Sigmoid colon (tissue), 4 donors: ENCODE measurements around a stretch of chr9.

DNA sequence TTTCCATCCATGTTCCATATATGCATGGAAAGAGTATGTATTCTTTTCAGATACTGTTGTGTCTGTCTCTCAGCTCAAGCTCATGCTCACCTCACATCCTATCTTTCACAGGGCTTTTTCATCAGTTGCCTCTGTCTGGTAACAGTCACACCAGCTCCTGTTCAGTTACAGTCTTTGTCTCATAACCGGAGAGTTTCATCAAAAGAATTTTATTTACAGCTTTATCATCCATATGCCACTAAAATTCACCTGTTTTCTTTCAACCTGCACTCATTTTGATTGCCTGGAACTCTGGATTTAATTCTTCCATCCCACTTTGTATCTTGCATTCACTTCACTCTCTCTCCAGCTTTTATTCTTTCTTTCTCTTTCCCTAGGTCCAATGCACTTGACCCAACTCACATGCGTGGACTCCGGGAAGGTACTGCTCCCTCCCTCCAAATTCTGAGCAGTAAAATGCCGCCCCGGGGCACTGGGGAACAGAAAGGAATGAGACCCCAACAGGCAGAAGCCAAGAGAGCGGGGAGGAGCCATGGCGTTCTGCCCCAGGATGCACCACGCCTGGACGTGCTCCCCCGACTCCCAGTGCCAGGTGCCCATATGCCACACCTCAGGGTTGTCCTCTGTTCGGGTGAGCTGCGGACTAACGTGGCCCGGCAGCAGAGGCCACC, 5.0 kb downstream of the SURF6 start:
- PRO-cap: no peak
- RAMPAGE, long total RNA, 4 experiments: no peak in any of the 4 experiments

GRCh38 chr9:133341652-133342258, 5.8 kb upstream of the SURF6 start:
- PRO-cap: no peak
- RAMPAGE, long total RNA, 4 experiments: no peak in any of the 4 experiments

DNA sequence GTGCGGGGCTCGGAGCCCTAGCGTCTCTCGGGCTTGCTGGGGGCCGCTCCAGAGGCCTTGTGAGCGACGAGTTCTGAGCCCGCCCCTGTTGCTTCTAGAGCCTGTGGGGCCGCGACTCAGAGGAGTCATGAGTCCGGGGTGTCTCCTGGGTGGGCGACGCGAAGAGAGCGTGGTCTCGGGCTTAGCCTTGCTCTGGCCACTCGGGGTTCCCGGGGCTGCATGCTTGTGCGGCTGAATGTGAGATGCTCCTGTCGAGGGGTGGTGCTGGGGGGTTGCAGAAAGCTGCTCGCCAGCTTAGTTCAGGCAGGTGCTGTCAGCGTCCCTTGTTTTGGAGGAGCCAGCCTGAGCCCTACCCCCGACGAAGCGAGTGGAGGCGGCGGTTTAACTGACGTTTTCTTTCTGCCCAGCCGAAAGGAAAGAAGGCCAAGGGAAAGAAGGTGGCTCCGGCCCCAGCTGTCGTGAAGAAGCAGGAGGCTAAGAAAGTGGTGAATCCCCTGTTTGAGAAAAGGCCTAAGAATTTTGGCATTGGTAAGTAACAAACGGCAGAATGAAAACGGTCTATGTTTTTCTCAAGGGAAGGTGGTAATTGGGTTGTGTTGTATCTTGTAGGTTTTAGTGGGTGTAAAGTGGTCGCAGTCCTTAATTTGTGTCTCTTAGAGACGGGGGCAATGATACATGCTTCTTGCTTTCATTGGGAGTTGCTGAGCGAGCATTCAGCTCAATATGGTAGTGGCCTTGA, 666 bp downstream of the RPL7A start:
- PRO-cap: no peak
- RAMPAGE, long total RNA, 4 experiments: no peak in any of the 4 experiments

- PRO-cap: no peak
- RAMPAGE, long total RNA, 4 experiments: no peak in any of the 4 experiments
Observed at GRCh38 chr9:133350688-133351492, 2.9 kb downstream of the RPL7A start.

- PRO-cap: no peak
- RAMPAGE, long total RNA, 4 experiments: start-site peak on the minus strand in 2 of 4 experiments, at chr9:133414823-133414955 at its widest, 5 reads per replicate
Observed at GRCh38 chr9:133414533-133415000, 3.2 kb downstream of the REXO4 start.

DNA sequence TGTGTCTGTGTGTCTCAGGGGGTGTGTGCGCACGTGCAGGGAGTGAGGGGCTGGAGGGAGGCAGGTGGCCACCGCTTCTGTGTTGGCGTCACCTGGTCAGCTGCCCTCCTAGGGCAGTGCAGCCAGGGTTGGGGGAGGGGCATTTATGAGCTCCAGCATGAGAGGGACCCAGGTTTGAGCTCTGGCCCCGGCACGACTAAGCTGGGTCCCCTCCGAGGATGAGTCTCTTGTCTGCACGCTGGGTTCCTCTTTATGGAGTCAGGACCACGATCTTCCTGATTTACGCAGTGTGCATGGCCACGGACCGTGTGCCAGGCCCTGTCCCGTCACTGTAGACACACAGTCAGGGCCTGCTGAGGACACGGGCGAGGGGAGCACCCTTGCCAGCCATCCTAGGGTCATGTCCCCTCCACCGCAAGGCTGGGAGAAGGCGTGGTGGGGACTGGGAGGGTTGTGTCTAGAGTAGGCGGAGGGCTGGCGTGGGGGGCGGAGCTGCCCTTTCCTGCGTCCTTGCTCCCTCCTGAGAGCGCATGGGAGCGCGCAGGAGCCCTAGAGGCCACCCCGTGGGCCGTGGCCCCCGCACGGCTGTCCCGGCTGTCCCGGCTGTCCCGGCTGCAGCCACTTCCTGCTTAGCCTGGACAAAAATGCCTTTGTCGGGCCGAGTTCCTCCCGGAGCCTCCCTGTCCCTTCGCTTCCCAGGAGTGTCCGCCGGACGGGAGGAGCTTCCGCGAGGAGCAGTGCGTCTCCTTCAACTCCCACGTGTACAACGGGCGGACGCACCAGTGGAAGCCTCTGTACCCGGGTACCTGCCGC, 4.8 kb downstream of the ADAMTSL2 start:
- PRO-cap: no peak
- RAMPAGE, long total RNA, 4 experiments: no peak in any of the 4 experiments

DNA sequence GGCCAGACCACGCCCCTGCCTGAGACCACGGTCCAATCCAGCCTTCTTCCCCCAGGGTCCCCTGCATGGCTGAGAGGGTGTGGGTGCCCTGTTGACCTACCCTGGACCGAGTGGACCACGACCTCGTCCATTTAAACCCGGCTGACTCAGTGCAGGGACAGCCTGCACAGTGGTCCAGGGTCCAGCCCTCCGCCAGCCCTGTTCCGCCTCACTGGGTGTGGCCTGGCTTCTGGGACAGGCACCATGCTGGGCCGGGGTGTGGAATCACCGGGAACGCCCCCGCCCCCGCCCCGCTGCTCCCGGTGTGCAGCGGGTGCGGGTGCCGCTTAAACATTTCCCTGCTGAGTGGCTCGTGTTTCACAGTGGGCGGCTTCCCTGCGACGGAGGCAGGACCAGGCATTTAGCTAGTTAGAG, 22.4 kb downstream of the DBH start:
- PRO-cap: no peak
- RAMPAGE, long total RNA, 4 experiments: no peak in any of the 4 experiments

- PRO-cap: no peak
- RAMPAGE, long total RNA, 4 experiments: no peak in any of the 4 experiments
Observed at GRCh38 chr9:133739818-133740361, 1.7 kb upstream of the SARDH start.

DNA sequence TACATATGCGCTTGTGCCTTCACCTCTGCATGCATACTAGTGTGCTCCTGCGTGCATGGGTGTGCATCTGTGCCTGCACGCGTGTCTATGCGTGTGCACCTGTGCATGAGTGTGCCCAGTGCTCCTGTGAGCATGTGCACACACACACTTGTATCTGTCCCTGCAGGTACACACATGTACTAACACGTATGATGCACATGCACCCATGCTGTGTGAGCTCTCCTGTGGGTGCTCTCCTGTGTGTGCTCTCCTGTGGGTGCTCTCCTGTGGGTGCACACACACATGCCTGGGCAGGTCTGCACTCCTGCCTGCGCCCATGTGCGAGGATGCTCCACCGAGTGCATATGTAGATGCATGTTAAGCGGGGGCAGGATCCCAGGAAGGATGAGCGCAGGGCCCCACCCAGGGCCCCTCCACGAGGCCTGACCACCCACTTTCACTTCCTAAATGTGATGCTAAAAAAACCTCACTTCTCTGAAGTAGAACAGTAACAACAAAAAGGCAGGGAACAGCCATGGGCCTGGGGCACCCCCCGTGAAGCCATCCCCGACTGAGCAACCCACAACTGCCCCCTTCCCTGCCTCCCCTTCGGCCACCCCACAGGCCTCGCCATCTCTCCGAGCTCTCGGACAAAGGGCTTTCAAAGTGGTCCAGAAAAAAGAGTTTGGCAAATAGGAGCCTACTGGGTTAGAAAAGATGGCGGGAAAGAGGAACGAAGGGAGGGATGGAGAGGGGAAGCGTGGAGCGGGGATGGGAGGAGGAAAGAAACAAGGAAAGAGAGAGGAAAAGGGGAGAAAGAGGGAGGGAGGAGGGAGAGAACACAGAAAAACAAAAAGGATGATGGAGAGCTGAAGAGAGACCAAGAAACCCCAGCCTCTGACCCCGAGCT, 48.2 kb upstream of the SARDH start:
- PRO-cap: no peak
- RAMPAGE, long total RNA, 4 experiments: no peak in any of the 4 experiments

GRCh38 chr9:133812142-133812389, 73.9 kb upstream of the SARDH start:
- PRO-cap: no peak
- RAMPAGE, long total RNA, 4 experiments: no peak in any of the 4 experiments

GRCh38 chr9:133855504-133856535, 117.7 kb upstream of the SARDH start:
- PRO-cap: no peak
- RAMPAGE, long total RNA, 4 experiments: no peak in any of the 4 experiments

GRCh38 chr9:133956373-133956997, 35.6 kb downstream of the VAV2 start:
- PRO-cap: no peak
- RAMPAGE, long total RNA, 4 experiments: no peak in any of the 4 experiments

DNA sequence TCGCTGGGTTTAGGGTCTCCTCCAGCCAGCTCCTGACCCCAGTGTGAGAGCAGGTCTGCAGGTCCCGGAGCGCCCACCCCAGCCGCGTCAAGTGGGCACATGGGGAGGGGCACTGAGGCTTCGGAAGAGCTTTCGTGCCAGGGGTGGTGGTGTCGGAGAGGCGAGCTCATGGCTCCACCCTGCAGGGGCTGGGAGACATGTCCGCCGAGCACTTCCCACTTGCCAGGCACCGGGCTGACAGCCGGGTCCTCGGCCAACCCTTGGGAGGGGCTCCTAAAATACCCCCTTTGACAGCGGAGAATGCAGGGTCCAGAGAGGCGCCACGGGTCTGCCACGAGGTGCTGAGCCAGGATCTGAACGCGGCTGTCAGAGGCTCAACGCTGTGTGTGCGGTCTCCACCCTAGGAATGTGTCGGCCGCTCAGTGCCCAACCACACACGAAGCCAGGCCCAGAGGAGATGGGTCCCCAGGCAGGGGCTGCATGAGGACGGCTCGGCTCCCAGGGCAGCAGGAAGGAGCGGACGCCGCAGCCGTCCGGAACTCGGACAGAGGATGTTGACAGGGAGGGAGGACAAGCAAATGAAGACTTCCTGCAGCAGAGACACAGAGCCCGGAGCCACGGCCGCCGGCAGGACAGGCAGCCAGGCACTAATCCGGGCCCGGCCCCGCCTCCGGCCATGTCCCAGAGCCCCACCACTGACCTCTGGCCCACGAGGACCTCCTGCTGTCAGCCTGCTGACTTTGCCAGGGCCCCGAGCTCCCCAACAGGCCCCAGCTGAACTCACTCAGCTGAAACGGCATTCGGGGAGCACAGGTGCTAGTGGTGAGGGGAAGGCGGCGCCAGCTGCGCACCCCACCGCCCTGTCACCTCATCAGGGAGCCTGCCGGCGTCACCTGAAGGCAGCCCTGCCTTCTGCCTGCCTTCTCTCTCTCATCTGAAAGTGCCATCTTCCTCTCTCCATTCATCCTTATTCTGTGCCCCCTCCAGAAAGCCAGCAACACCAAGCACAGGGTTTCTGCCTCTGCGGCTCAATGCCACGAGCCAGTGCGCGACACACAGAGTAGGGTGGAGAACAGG, 12.8 kb downstream of the VAV2 start:
- PRO-cap: no peak
- RAMPAGE, long total RNA, 4 experiments: no peak in any of the 4 experiments

GRCh38 chr9:133989507-133990120, 2.5 kb downstream of the VAV2 start:
- PRO-cap: no peak
- RAMPAGE, long total RNA, 4 experiments: no peak in any of the 4 experiments

GRCh38 chr9:133991576-133991776, 648 bp downstream of the VAV2 start:
- PRO-cap: no peak
- RAMPAGE, long total RNA, 4 experiments: no peak in any of the 4 experiments

DNA sequence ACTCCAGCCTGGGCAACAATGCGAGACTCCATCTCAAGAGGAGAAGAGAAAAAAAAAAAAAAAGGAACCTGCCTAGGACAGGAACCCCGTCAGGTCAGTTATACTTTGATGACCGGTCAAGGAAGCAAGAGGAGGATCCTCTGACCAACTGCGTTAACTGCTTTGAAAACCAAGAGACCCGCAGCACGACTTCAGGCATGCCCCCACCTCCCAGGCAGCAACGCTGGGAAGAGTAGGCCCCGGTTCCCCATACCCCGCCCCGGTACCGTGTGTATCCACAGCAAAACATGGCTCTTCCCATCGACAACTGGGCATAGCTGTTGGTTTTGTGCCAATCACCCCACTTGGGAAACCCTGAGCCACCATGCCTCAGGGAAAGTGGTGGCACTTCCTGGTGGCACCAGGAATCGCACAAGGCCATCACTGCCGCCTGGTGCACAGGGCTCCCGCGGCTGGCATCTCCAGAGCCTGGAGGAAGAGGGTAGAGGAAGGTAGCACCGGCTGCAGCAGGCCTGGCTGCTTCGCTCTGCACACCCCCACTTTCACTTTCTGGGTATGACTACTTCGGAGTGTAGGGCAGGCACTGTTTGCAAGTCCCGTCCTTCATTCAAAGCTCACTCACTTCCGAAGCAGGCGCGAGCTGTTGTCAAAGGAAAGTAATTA, 2.3 kb downstream of the BRD3 start:
- PRO-cap: no peak
- RAMPAGE, long total RNA, 4 experiments: no peak in any of the 4 experiments

DNA sequence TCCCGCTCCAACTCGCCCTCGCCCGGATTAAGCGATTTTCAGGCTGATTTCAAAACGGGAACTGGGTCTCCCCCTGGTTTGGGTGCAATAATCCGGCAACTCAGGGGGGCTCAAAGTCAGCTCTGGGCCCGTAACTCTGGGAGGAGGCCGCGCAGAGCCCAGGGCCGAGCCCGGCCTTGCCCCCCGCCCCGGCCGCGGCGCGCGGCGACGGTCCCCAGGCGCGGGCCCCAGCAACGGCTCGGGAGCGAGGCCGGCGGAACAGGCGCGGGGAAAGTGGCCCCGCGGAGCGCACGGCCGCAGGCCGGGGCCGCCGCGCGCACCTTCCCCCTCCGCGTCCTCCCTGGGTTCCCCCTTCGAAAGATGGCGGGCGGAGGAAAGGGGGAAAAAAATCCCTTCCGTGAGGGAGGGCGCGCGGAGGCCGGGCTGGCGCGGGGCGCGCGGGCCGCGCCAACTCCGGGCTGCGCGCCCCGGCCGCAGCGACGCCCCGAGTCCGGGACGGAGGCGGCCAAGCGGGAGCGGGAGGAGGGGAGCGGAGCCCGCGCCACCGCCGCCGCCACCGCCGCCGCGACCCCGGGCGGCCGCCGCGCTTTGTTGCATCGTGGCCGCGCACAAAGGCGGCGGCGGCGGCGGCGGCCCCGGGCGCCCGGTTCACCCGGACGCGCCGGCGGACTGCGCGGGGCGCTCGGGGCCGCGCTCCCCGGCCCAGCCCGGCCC, 496 bp downstream of the BRD3 start:
- PRO-cap: unidirectional peak, plus-strand start at position 495 of the sequence
- RAMPAGE, long total RNA, 4 experiments: no peak in any of the 4 experiments

- PRO-cap: no peak
- RAMPAGE, long total RNA, 4 experiments: no peak in any of the 4 experiments
Observed at GRCh38 chr9:134157899-134158527, 22.1 kb downstream of the WDR5 start.

GRCh38 chr9:134171588-134172455, 35.9 kb downstream of the WDR5 start:
- PRO-cap: no peak
- RAMPAGE, long total RNA, 4 experiments: no peak in any of the 4 experiments

- PRO-cap: no peak
- RAMPAGE, long total RNA, 4 experiments: no peak in any of the 4 experiments
Observed at GRCh38 chr9:134190060-134191075, 54.5 kb downstream of the WDR5 start.